ENCODE measurements around the gene DEPDC1.

GRCh38 chr1:66564480-66564827 lies 30.5 kb downstream of the SGIP1 start:
- PRO-cap, result no peak
- RAMPAGE, long total RNA, result no peak

GRCh38 chr1:66705081-66705772 lies 47.0 kb upstream of the DYNLT5 start:
- PRO-cap, result no peak
- RAMPAGE, long total RNA, result no peak

DNA sequence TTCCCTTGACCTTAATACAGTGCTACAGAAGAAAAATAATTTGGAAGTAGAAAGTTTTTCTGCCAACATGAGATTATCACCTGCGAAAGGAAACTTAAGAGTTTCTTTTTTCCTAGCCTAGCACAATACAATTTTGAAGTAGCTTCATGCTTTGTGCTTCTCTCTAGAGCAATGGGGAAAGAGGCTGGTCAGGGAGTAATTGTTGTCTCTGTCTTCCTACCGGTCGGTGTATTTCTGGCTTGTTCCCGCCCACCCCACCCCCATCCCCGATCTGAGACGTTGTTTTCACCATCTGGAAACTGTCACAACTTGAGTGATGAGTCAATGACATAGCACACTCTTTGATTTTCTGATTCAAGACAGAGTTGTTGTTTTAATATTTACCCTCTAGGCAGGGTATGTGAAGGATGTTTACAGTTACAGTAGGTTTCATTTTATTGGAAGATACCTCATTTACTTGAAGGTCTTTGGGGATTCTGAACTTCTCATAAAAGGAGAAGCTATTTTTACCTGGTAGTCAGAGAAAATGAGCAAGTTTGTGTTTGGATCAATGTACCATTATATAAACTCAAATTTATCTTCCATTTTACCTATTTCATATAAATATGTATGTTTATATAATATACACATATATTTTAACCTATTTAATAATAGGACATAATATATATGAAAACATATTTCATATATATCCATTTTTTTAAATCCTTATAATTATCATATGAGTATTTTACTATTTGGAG lies 7.1 kb downstream of the IL12RB2 start:
- PRO-cap, result no peak
- RAMPAGE, long total RNA, result no peak

DNA sequence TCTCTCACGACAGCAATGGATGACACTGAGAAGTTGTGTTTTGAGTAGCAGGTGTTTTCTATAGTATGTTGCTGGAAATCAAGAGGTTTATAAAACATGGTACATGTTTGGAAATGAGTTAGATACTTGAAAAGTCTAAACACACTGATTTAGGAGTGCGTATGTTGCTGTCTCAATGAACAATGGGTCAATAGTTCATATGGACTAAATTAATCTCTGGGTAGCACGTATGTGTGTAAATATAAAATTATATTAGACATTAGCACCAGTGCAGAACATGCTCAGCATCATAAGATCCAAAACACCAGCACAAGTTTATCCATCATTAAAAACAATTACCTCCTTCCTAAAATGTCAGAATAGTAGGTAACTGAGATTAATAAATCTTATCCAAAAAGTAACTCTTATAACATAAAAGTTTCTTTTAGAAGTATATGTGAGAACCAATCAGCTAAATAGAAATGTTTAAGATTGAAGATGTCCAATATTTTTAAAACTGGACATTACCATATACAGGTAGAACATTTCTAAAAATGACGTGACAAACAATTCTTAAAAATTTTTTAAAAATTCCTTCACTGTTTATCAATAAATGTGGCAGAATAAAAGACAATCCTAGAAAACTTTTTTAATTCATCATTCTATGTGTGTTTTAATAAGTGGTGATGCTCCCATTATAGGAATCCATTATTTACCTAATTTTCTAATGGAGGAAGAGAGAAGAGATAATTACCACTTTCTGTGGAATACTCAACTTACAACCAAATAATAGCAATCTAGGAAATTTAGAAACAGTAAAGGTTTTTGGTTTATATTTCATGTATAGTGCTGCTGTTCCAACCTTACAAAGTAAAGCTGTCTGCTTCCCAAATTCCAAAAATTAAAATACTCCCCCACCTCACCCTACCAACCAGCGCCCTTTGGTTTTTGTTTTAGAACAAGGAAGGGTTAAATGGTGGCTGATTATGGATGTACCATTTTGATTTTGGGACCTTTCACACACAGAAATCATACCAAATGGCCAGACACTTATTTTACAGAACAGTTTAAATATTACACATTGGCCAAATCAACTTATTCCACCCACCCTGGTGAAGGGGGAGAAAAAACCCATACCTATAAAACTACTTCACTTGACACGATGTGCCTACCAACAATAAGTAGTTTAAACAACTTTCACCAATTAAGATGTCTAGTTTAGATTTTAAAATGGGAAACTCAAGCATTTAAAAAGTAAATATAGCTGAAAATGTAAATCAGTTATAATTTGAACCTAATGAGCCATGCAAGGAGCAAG lies 18.5 kb downstream of the SERBP1 start:
- PRO-cap, result no peak
- RAMPAGE, long total RNA, result no peak

- PRO-cap, result bidirectional peak, plus-strand start at chr1:67429697, minus-strand start at chr1:67429669
- RAMPAGE, long total RNA, result no peak
Observed at GRCh38 chr1:67429472-67429947, 692 bp downstream of the SERBP1 start.

- PRO-cap, result no peak
- RAMPAGE, long total RNA, result no peak
Observed at GRCh38 chr1:67652881-67653328, 32.1 kb upstream of the GADD45A start.

- PRO-cap, result bidirectional peak, plus-strand start at chr1:67685201, minus-strand start at chr1:67684921
- RAMPAGE, long total RNA, result no peak
Observed at GRCh38 chr1:67684733-67685103, 283 bp upstream of the GADD45A start.

- PRO-cap, result no peak
- RAMPAGE, long total RNA, result no peak
Observed at GRCh38 chr1:67687595-67688698, 2.9 kb downstream of the GADD45A start.

- PRO-cap, result no peak
- RAMPAGE, long total RNA, result no peak
Observed at GRCh38 chr1:67688822-67689792, 4.1 kb downstream of the GADD45A start.

DNA sequence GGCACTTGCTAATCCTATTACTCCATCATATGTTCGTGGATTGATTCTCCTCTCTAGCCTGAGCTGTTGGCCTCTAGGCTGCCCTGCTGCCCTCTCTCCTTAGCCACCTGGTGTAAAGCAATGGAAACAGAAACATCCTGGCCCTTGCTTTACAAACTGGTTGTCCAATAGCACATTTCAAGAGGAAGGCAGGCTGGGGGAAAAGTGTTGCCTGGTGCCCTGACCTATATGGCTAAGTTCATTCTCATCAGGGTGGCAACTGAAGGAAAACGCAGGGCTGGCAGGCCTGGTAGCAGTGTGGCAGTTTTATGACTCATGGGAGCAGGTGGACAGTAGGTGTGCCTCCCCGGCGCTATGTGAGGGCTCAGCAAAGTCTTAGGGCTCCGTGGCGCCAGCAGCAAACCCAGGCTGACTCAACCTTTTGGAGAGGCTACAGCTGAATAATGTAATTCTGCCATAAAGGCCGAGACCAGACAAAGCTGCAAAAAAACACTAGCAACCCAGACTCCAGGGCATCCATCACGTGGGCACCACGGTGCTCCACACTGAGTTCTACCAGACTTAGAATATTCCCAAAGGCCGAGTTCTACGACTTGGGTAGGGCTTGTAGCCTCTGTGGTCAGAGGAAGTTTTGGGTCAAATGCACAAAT lies 23.6 kb downstream of the GADD45A start:
- PRO-cap, result no peak
- RAMPAGE, long total RNA, result no peak

GRCh38 chr1:67710247-67710855 lies 25.4 kb downstream of the GADD45A start:
- PRO-cap, result no peak
- RAMPAGE, long total RNA, result no peak

DNA sequence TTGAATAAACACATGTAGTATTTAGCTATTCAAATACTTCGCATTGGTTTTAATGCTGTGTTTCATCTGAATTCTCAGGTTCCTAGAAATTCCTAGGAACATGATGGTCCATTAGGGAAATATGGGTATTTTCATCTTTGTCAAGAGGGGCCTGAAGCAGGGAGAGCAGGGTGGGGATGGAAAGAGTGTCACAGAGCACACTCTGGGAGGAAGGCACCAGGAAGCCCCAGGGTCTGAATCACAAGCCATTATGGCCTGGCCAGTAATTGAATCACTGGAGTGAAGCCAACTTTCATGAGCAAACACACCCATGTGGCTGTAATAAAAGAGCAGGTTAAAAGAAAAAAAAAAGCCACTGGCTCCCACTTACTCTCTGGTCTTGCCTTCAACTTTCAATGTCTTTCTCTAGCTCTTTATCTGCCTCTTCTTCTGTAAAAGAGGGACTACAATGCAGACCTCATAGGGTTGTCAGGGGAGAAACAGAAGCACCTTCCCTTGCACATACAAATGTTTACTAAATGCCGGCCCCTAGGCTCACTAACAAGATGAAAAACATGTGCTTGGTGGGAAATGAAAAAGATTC lies 28.4 kb downstream of the GADD45A start:
- PRO-cap, result no peak
- RAMPAGE, long total RNA, result no peak

- PRO-cap, result no peak
- RAMPAGE, long total RNA, result no peak
Observed at GRCh38 chr1:67717865-67718326, 32.9 kb downstream of the GADD45A start.

DNA sequence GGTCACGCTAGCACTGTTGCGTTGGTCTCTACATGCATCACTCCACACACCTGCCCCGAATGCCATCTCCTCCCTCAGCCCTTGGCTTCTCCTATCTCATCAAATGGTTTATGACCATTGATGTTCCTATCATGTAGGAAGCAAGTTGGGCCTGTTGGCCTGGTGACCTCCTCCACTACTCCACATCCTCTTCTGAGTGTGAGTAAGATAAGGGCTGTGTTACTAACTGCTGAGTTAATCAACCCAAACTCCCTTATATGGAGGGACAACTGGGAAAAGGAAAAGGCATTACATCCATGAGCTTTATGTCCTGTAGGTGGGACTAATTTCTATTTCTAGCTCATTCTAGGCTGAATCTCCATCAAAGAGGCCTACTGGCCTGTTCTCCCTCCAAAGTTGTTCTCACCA lies 57.6 kb downstream of the WLS start:
- PRO-cap, result no peak
- RAMPAGE, long total RNA, result no peak

DNA sequence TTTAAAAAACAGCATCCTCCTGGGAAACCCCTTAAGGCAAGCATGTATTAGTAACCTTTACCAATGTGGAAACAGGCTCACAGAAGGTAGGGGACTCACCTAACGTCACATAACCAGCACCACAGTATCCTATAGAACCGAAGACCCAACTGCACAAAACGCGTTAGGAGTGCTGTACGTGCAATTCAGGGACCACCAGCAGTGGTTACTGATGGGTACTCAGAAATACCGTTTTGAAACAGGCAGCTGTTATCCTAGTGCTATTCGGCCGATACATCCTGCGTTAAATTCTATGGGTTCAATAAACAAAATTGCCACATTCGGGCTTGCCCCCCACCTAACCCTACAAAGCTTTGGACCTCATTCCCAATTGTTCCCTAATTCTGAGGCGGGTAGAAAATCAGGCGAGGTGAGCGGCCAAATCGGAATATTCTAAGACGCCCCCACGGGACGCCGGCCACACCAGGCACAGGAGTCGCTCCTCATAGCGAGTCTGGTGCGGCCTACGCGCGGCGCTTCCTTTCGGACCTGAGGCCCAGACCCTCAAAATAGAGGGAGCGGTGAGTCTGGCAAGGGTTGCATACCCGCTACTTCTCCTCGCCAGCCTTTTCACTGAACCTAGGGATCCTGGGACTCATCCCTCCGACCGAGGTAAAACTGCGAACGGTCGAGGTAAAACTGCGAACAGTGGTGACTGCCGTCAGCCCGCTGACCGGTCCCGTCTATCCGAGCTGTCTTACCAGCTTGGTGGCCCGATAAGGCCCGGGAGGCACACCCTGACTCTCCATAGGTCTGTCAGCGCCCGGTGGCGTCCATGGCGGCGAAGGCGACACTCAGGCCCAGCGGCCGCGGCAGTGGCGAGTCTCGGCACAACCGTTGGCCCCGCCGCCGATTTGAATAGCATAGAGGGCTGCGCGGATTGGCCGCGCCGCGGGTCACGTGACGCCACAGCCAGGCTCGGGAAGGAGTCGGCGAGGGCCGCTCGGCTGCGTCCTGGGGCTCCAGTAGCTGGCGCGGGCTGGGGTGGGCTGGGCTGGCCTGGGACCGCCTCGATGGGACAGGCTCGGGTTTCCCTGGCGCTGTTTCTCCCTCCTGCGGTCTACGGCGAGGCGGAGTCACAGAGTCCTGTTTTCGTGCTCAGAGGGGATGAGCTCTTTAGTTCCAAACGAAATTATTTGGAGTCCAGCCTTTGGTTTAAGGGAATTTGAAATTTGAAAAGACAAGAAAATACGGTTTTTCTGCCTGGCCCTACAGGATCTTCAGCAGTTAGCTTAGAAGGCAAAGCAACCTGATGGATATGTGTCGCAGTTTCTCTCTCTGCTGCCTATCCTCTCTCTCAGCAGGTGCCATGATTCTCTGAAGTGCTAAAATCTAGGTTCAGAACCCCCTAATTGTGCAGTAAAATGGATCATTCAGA lies at the start of gene DEPDC1:
Gene DEPDC1, minus strand, starts transcription at position 871 of the 1,417 bp plus-strand sequence.
- PRO-cap, result bidirectional peak, plus-strand start at position 485 of the sequence, minus-strand start at position 495 of the sequence; bidirectional peak, plus-strand start at position 963 of the sequence, minus-strand start at position 895 of the sequence
- RAMPAGE, long total RNA, result no peak

DNA sequence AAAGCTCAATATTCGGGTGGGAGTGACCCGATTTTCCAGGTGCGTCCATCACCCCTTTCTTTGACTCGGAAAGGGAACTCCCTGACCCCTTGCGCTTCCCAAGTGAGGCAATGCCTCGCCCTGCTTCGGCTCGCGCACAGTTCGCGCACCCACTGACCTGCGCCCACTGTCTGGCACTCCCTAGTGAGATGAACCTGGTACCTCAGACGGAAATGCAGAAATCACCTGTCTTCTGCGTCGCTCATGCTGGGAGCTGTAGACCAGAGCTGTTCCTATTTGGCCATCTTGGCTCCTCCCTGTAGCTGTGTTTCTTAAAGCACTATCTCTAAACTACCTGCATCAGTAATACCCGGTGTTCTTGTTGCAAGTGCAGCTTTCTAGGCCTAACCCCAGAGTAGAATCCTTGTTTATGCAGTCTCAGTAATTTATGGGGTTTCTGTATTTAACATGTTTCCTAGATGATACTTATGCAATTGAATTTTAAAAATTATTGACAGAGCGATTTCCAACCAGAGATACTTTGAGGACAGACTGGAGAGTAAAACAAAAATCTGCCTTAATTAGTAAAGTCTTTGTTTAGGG lies 447.4 kb upstream of the LRRC7 start:
- PRO-cap, result no peak
- RAMPAGE, long total RNA, result no peak

DNA sequence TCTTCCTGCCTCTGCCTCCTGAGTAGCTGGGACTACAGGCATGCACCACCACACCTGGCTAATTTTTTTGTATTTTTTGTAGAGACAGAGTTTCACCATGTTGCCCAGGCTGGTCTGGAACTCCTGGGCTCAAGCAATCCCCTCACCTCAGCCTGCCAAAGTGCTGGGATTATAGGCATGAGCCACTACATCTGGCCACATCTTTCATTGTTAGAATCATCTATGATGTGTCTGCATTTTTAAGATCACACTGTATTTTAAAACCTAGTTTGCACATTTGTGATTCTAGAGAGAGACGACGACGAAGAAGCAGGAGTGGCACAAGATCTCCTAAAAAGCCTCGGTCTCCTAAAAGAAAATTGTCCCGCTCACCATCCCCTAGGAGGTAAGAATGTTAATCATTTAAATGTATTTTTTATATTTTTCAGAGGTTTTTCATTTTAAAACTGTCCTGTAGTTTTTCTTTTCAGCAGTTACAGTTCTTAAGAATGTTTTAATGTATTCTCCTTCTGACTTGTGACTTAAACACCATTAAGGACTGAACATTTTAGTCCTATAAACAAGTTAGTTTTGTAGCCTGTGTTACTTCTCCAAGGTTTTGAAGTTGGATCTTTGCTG lies 28.6 kb downstream of the SRSF11 start:
- PRO-cap, result no peak
- RAMPAGE, long total RNA, result no peak

DNA sequence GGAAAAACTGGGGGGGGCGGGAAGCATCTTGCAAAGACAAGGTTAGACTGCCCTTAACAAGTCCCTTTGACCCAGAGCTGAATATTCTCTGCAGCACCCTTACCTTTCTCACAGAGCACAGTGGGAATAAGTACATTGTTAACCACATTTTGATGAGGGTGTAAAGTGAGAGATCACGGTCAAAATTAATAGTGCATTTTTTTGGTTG lies 275.7 kb downstream of the NEGR1 start:
- PRO-cap, result no peak
- RAMPAGE, long total RNA, result no peak

DNA sequence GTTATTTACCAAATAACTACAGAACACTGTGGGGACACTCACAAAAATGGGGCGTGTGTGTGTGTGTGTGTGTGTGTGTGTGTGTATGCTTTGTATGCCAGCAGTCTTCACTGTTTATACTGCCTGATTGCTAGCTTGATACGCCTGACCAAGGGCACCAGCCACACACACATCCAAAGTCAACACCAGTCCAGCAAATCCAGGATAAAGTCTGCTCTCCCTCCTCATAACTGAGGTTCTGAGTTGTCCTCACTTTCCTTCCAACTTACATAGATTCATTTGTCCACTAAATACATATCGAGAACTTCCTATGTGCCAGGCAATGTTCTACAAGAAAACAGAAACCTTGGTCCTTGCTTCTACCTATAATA lies 79.4 kb downstream of the ERICH3 start:
- PRO-cap, result no peak
- RAMPAGE, long total RNA, result no peak

DNA sequence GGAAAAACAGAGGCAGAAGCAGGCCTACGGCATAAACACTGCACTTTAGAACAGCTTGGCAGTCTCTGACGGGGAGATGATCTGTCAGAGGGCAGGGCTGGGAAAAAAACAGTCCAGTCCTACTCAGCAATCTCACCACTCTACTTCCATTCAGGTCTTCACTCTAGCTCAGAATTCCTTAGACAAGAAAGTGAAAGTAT lies 4.1 kb downstream of the CRYZ start:
- PRO-cap, result no peak
- RAMPAGE, long total RNA, result no peak

Data from OCI-LY7 (cell line).